Gallbladder (tissue), 1 donor: ENCODE data around the gene RTL8B.

DNA sequence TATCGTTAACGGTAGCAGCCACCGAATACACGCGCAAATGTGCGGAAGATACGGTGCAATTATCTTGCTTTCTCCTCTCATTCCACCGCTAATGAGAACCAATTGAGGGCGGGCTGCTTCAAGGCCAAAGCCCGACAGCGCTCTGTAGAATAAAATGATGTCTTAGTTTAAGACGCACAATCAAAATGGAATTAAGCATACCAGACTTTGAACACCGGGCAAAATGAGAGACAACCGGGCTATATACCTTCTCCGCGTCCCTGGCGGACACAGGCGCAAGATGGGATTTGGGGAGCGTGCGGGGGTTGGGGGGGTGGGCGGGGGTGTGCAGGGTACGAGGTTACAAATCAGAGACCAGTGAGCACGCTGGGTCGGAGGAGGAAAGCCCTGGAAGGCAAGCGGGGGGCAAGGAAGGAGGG lies 63.9 kb upstream of the CCDC160 start:
- PRO-cap, result no peak

GRCh38 chrX:134173499-134174287 lies 63.3 kb upstream of the CCDC160 start:
- PRO-cap, result no peak

- PRO-cap, result no peak
Observed at GRCh38 chrX:134545320-134545984, 85.5 kb downstream of the HPRT1 start.

GRCh38 chrX:134821324-134821953 lies 14.4 kb downstream of the PABIR3 start:
- PRO-cap, result unidirectional peak, minus-strand start at chrX:134821475

- PRO-cap, result bidirectional peak, plus-strand start at chrX:135022630, minus-strand start at chrX:135022479; bidirectional peak, plus-strand start at chrX:135022833, minus-strand start at chrX:135022717
Observed at GRCh38 chrX:135022420-135023114, at the start of gene RTL8B. TSS of gene RTL8B (minus strand) at chrX:135022542.

- PRO-cap, result no peak
Observed at GRCh38 chrX:135033374-135033616, 1.1 kb downstream of the RTL8C start.

- PRO-cap, result no peak
Observed at GRCh38 chrX:135286198-135286882, 22.9 kb upstream of the ETDC start.

DNA sequence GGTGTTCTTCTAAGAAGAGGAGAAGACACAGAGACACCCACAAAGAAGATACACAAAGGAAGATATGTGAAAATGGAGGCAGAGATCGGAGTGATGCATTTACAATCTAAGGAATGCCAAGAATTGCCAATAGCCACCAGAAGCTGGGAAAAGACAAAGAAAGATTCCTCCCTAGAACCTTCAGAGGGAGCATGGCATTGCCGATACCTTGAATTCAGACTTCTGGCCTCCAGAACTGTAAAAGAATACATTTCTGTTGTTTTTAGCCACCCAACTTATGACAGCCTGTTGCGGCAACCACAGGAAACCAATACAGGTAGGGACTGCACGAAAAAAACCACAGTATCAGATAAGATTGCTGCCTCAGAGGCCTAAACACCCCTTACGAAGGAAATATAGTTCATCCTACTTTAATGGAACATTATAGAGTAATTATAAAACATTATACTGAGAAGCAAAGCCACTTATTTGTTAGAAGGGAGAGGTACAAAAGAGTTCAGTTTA lies 37.6 kb upstream of the SMIM10L2A start:
- PRO-cap, result no peak

- PRO-cap, result no peak
Observed at GRCh38 chrX:135544338-135544771, 23.9 kb downstream of the INTS6L start.

DNA sequence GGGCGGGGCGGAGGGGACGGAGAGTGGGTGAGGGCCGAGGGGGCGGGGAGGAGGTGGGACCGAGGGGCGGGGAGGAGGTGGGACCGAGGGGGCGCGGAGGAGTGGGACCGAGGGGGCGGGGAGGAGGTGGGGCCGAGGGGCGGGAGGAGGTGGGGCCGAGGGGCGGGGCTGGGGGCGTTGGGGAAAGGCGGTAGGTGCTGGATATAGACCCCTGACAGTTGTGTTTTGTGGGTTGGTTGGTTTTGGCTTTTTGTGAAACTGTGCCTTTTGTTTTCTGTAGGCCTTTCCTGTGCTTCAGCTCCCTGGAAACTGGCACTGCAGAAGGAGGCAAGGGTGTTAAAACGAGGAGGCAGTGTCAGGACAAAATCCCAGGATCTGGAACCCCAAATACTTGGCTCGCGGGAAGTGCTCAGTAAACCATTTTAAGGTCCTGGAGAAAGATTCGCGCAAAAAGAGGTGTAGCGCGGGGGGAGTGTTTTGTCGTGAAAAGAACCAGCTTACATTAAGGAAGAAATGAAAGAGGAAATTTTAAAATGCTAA lies 639 bp upstream of the MMGT1 start:
- PRO-cap, result no peak

GRCh38 chrX:135986076-135986669 lies 938 bp downstream of the SLC9A6 start:
- PRO-cap, result no peak

DNA sequence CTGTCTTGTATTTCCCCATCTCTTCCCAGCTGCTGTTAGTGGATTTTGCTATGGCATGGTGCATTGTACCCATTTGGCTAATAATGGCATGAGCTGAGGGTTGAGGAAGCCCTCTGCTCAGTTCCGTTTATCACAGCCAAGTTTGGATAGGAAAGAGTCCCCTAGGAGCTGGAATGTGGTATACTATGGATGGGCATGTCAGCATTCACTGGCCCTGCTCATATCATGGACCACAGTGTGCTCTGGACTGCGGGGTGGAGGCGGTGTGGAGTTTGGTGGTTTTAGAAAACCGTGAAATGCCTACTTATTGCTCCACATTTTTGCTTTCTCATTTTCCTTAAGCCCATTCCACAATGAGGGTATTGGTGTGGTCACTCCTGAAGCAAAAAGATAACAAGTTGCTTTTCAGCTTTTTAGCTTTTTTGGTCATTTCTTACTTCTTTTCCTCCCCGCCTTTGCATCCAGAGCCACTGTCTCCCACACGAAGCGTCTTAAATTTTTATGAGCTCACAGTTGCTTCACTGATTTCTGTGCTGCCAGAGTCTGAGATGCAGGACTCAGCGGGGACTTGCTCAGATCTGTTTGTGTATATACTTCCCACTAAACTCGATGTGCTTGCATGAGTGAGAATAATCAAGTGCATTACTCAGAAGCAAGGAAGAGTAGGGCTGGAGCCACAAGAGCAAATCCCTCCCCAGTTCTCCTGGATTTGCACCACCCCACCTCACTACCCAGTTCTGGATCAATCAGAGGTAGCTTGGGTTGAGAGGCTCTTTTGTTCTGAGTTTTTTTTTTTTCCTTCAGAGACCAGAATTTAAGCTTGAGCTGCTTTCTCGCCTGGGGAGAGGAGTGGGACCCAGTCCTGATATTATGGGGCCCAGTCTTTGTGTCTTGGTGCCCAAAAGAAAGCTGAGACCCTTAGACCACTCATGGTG lies 81.8 kb downstream of the SLC9A6 start:
- PRO-cap, result no peak

DNA sequence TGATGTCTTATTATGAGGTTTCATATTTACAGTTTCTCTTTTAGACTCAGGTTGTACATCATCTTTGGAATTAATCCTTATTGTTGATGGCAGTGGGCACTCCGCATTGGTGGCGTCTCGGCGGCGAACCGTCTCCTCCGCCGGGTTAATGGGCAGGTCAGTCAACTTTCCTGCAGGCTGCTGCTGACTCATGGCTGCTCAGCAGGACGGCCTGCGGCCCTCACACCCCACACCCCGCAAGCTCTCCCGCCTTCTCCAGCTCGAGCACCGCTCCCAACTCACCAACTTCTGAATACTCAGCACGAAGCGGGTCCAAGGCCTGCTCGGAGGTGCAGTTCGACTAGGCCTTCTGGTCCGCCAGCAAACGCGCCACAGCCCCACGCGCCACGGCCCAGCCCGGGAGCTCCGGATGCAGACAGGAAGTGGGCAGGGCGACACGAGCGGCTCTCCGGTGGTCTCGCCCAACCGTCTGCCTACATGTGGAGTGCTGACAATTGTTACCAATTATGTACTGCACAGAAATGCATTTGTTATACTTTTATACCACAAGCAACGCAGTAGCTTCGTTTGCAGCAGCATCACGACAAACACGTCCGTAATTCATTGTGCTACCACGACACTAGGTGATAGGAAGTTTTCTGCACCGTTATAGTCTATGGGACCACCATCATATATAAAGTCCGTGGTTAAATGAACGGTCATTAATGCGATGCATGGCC lies 98.5 kb upstream of the FHL1 start:
- PRO-cap, result no peak

DNA sequence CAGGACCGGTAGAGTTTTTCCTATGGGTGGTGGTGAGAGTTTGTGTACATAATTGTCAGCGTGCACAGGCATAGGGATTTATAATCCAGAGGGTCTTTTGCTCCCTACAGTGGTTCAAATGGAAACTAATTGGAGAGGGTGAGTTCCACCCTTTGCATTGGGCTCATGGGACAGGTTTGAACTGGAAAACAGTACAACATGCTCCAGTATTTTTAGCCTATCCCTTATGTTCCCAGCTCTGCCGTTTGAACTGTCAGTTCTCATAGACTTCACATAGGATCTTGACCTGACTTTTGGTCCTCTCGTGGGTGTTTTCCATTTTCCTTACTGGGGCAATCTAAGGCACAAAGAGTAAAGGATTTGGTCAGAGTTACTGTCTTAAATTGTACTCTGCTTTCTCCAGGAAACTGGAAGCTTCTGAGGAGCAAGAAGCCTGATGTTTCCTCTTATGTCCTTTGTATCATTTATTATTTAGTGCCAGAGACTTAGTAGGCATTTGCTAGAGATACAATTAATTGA lies 17.7 kb upstream of the FHL1 start:
- PRO-cap, result no peak

DNA sequence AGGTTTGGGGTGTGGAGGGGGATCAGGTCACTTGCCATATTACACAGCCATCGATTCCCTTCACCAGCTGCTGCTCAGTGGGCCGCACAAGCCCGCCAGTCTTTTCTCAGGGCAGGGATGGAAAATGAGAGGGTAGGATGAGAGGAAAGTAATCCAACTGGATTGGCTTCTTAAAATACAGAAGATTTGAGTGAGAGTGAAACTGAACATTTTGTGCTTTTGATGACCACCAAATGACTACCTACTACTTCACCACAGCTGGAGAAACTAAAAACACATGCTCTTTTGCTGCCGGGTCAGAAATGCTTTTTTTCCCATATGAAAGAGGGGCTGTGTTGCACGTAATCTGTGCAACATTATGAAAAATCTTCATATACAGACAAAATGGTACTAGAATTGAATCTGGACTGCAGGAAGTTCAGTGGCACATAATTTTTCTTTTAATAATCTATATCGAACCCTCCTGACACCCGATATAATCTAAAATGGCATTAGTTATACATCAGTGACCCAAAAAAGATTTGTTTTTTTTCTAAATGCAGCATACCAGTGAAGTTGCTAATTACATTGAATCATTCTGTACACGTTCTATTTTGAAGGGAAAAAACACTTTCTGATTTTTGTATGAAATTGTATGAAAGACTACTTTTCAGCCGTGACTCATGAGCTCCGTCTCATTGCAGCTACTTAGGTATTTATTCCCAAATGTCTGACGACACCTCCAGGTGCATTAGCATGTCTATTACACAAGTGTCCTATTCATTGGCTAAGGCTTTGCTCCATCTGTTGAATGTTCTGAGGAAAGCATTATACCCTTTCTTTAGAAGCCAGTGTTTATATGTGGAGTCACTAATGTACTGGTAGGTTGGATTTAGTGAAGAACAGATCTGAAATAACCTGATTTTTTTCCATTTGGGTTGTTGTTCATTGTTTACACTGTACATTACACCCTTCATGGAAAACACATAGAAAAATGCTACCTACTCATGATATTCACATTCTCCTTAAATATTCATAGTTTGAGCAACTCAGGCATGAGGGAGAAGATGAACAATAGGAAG lies 2.3 kb downstream of the FHL1 start:
- PRO-cap, result no peak

DNA sequence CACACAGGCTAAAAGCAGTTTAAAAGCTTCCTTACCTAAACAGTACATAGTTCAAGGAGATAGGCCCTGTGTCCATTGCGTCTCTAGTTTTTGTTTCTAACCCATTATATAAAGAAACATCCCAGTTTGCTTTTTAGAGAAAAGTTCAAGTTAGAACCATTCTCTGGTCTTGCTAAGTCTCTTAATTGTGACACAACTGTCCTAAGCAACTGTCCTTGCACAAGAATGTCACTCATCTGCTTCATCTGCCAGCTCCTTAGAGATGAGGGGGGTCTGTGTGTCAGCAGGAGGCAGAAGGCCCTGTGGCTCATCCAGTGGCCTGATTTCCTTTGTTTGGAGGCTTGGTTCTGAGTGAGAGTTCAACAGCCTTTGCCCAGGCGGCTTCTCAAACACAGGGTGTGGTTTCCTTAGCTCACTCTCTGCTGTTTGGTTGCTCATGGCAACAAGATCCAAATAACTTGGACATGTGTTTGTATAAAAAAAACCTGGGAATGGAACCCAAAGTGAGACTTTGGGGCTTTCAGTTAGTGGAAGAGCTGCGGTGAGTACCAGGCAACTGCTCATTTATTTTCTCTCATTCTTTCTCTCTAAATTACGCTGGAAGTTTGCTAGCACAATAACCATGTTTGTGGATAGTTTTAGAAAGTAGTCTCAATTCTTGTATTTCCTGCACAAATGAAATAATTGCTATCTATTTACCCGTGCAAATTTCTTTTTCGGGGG lies 7.7 kb downstream of the FHL1 start:
- PRO-cap, result bidirectional peak, plus-strand start at position 506 of the sequence, minus-strand start at position 331 of the sequence

DNA sequence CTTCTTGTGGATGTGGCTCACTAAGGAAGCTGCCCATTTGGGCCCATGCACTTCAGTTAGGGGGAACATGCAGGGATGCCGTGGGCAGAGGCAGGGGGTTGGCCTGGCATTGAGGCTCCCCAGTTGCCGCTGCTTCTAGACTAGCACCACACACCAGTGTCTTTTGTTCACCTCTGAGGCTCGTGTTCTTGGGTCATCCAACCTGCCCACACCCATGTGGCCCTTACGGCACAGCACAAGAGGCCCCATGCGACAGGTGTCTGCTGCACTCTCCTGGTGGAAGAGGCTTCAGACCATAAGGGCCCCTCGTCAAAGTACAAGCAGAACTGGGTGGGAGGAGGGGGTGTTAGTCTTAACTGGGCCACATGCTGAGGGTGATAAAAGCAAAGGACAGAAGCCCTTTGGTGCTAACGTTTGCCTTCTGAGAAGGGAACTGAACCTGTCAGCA lies 15.0 kb downstream of the FHL1 start:
- PRO-cap, result no peak

- PRO-cap, result unidirectional peak, plus-strand start at chrX:136212665
Observed at GRCh38 chrX:136212258-136212920, 15.5 kb downstream of the FHL1 start.

GRCh38 chrX:139003234-139003535 lies 291.7 kb upstream of the FGF13 start:
- PRO-cap, result no peak

GRCh38 chrX:139203000-139203926 lies 327.3 kb upstream of the F9 start:
- PRO-cap, result unidirectional peak, plus-strand start at chrX:139203742; unidirectional peak, plus-strand start at chrX:139203808